Measurements from ENCODE around the gene CDK5RAP2.

- PRO-cap, result no peak
These were observed 39.7 kb upstream of the TRIM32 start for GRCh38 chr9:116647425-116647810.

GRCh38 chr9:116695815-116696243, 8.7 kb downstream of the TRIM32 start:
- PRO-cap, result no peak

- PRO-cap, result no peak
These were observed 10.8 kb downstream of the TRIM32 start for GRCh38 chr9:116697805-116698325.

DNA sequence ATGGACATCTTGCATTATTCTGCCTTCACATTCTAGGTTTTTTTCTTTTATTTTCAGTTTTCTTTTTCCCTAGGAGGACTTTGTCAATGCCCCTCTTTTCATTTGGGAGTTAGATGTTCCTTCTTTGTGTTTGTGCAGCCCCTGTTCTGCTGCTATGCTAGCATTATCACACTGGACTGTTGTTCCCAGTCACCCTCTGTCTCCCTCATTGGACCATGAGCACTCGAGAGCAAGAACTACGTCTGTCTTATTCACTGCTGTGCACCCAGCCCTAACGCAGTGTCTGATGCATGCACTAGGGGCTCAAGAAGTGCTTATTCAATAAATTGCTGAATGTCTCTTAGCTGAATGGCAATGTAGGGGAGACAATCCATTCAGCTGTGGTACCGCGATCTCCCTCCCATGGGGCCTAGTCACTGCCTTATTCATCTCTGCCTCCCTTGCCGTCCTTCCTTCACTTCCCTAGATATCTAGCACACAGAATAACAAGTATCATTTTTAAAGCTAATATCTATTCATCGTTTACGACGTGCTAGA, 59.6 kb downstream of the TRIM32 start:
- PRO-cap, result no peak

DNA sequence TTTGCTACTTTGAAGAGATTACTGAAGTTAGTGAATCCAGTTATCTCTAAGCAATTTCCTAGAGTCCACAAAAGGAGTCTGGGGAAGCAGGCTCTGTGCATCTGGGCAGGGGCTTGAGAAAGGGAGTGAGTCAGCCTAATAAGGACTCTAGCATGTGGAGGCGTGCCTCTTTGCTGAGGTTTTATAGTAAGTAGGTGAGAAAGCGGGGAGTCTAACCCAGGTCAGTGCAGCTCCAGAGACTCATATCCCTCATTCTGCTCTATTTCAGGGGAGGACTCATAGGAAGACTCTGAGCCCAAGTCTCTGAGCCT, 149.9 kb downstream of the TRIM32 start:
- PRO-cap, result unidirectional peak, plus-strand start at position 214 of the sequence

- PRO-cap, result no peak
These were observed 737 bp upstream of the ASTN2 start for GRCh38 chr9:117415555-117416032.

DNA sequence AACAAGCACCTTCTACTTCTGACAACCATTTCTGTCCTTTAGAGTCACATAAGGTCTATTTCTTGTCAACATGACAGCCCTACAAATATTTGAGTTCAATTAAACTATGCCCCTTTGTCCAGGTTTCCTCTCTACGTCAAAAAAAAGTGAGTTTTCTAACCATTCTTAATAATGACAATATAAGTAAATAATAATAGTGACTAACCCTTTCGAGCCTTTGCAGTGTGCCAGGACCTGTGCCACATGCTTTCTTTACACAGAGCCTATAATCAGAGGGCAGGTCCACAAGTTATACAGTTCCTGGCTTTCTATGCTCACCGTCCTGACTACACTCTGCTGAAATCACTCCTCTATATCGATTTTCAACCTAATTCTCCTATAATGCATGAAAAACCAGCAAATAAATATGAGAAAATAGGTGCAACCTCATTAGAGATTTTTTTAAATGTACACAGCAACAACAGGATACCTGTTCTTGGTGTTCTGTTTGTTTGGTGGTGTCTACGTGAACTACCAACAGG, 115.0 kb downstream of the CDK5RAP2 start:
- PRO-cap, result no peak

GRCh38 chr9:120563073-120563612, 16.8 kb downstream of the CDK5RAP2 start:
- PRO-cap, result no peak

DNA sequence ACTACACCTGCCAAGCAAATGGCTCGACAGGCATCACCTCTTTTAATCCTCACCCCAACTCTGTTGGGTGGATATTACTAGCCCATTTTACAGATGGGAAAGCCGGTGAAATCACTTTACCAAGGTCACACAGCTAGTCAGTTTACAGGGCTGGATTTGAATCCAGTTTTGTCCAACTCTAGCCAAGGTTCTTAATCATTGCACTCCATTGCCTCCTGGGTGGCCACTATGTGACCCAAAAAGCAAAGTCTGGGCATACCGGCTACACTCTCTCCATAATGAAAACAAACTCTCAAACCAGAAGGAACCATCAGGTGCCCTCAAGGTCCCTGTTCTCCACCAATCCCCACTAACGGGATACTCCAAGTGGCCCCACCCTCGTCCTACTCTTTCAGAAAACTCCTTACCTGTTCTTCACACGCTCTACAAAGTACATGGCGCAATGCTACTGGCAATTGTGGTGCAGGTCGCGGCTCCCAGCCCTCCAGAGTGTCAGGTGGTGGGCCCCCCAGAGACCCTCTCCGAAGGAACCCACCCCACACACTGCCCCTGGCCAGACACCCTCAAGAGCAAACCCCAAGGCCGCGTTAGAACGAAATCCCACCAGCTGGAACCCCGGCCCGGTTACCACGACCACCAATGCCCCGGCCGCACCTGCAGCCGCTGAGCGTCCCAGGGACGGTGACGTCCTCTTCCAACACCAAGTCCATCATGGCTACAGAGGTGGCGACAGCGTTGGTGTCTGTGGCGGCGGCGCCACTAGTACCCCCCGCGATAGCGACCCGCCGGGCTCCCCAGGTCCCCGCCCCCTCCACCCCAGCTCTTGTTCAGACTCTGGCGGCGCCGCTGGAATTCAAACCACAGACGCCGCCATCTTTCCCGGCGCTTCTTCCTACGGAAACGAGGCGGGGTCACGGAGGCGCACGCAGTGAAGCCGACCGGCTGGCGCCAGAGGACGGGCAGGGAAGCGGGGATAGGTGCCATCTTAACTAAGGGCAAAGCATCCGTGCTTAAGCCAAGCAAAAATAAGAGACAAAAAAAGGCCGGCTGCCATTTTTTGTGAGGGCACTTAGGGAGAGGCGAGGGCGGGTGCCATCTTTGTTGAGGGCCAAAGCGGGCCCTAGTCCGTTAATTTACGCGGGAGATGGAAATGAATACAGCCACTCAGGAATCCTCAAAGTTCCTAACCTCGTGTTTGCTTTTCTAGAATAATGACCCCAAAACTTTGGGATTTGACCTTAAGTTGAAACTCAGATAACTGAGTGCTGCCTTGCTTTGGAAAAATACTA, at the start of gene CDK5RAP2:
TSS of gene CDK5RAP2 (minus strand) at position 902 of the 1,289 bp plus-strand sequence.
- PRO-cap, result bidirectional peak, plus-strand start at position 1,131 of the sequence, minus-strand start at position 894 of the sequence

DNA sequence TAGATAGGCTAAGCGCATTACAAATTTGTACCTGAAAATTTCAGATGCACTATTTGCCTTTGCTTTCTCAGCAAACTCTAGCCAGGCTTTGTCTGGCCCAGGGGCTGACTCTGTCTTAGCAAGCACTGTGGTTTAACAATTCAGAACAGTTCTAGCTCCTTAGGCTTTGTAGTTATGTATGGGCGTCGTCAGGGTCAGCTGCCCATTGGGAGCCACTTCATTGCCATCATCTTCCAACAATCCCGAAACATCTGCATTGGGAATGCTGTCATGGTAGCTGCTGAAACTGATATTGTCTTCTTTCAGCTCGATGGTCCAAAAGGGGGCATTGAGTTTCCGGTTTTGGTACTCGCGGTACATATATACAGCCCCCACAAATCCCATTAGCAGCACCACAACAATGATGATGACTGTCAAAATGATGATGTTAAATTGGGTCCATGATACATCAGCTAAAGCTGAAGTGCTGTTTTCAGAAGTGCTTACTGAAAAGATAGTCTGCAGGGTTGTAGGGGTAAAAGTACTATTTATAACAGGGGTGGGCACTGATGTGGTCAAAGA, 25.1 kb upstream of the CDK5RAP2 start:
- PRO-cap, result no peak

- PRO-cap, result no peak
These were observed 51.1 kb upstream of the CDK5RAP2 start for GRCh38 chr9:120630996-120631574.

DNA sequence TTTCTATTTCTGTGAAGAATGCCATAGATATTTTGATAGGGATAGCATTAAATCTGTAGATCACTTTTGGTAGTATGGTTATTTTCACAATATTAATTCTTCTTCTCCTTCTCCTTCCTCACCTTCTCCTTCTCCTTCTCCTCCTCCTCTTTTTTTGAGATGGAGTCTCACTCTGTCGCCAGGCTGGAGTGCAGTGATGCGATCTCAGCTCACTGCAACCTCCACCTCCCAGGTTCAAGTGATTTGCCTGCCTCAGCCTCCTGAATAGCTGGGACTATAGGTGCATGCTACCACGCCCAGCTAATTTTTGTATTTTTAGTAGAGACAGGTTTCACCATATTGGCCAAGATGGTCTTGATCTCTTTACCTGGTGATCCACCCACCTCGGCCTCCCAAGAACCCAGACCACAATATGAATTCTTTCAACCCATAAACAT, 51.8 kb upstream of the CDK5RAP2 start:
- PRO-cap, result no peak

DNA sequence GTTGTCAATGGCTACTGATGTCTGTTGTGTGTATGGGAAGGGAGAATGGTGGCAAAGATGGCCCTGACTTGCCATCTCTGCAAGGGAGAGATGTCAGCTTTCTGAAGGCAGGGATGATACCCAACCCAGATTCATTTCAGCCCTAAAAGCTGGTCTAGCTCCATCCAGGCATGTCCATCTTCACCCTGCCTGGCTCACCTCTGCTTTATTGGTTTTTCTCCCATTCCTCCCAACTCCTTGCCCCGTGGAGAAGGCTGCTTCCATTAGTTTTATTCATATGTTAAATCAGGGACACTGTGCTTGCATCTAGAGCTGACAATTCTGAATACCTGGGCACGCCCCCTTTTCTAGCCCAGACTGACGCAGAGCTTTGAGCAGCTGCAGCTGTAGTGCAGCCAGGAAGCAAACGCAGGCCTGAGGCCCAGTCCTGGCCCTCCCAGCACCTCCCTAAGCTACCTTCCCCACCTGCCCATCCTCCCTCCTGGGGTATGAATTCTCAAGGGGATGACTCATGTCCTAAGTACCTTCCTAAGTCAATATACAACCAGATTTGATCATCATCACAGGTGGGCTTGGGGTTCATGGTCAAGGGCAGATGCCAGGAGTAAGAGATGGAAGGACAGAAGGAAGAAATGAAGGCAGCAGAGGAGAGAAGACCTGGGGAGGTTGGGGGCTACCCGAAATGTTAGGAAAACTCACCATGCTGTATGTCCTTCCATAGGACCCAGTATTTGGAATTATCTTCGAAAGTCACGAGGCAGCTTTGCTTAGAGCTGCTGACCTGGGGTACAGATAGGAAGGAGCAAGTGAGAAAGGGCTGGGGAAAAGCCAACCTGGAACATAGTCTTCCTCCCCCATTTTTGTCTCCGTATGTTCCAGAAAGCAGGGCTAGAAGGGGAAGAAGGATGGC, 3.5 kb downstream of the PHF19 start:
- PRO-cap, result no peak

DNA sequence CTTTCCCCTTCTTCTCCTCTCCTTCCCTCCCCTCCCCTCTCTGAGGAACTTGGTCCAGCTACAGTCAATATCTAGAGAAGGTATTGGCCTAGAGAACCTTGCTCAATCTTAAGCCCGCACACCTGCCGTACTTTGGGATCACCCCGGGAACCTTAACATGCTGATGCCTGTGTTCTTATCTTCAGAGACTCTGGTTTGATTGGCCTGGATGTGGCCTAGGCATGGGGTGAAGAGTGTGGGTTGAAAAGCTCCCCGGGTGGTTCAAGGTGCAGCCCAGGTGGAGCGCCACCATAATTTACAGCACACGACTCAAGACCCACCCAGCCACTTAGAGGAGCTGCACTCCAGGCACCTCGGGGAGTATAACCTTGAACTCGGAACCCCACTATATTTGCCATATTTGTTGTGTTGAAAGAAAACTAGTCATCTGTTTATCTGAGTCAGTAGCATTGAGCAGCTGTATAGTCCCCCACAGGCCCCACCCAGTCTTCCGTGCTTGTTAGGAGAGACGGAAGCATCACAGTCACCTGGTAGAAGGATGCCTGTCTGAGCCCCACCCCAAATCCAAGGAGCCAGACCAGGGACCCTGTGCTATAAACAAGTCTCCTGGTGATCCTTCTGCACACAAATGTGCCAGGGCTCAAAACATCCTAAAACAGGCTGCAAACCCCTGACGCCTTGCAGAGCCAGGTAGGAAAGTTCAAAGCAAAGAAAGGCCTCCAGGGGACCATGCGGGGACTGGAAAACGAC, 14.5 kb upstream of the PHF19 start:
- PRO-cap, result no peak

- PRO-cap, result no peak
These were observed 21.4 kb downstream of the TRAF1 start for GRCh38 chr9:120905026-120905719.

DNA sequence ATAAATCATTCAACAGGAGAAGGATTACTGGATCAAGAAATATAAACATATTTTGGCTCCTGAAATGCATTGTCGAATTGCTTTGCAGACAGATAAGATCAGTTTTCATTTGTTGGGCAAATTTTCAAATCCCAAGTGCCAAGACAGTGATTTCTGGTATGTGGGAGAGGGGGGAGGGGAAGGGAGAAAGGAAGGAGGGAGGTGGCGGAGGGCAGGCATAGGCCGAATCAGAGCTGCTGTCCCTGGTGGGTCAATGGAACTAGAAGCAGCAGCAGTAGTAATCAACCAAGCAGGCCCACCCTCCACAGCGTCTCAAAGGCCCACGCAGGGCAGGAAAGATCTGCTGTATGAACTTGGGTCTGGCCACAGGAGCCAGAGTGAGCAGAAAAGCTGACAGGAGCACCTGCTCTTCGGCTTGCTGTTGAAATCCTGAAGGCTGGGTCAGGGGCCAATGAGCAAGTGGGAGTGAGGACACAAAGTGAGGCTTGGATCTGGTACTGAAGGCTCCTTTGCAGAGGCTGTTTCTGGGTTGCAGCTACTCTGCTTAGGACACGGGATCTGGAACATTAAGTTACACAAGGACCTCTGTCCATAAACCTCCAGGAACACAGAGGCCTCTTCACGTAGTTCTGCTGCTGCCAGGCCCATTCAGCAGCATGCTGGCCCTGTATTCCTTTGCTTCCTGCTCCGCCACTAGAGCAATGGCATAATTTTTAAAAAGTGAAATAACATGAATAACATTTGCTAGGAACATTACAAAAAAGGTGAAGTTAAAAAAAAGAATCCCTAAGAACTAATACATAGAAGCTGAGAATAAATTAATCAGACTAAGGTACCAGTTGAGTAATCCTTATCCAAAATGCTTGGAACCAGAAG, 16.0 kb upstream of the TRAF1 start:
- PRO-cap, result no peak

GRCh38 chr9:121051739-121052109, 1.6 kb upstream of the C5 start:
- PRO-cap, result no peak

GRCh38 chr9:121074206-121074660, 522 bp upstream of the CNTRL start:
- PRO-cap, result bidirectional peak, plus-strand start at chr9:121074565, minus-strand start at chr9:121074370

GRCh38 chr9:121157463-121158376, 43.9 kb downstream of the RAB14 start:
- PRO-cap, result no peak

- PRO-cap, result no peak
These were observed 11.3 kb downstream of the RAB14 start for GRCh38 chr9:121190317-121190883.